LHCN-M2 (cell line): ENCODE results near the gene PHKA2.

DNA sequence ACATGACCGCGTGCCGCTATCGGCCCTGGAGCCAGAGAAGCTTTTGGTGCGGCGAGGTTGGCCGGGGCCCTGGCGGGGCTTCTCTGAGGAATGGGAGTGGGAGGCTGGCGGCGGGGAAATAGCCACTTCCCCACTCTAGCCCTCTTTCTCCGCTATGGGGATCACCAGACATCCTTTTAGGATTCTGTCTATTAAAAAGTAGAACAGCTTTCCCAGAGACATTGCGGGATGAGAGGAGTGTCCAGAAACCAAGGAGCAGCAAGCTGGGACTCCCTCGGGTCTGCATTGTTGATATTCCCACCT, 11.2 kb upstream of the CLTRN start:
- RAMPAGE, long total RNA = no peak

DNA sequence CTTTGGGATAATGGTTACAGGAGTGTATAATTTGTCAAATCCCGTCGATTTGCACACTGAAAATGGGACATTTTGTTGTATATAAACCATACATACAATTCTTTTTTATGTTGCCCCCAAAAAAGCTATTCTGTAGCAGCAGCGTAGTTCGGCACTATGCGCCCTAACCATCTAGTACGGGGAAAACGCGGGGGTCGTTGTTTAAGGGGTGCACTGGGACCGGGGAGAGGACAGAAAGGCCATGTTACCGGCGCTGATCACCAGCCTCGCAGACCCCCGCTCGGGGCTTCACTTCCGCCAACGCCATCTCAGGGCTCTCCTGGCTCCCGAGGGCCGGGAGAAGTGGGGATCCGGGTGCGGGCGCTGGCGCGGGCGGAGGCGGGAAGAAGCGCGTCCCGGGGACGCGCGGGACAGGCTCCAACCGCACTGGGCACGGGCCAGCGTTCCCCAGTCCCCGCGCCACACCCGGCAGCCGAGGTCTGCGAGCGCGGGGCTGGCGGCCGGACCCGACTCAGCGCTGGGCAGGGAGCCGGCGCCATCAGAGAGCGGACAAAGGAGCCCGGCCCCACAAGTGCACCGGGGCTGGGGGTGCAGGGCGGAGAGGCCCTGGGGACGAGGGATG, 697 bp downstream of the CTPS2 start:
- RAMPAGE, long total RNA = no peak

DNA sequence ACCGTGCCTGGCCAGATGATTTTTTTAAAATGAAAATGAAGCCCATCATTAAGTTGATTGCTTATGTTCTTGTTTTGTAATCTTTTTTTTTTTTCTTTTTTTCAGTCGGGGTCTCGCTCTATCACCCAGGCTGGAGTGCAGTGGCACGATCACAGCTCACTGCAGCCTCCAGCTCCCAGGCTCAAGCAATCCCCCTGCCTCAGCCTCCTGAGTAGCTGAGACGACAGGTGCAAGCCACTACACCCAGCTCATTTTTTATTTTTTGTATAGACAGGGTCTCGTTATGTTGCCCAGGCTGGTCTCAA, 3.3 kb upstream of the SYAP1 start:
- RAMPAGE, long total RNA = no peak

DNA sequence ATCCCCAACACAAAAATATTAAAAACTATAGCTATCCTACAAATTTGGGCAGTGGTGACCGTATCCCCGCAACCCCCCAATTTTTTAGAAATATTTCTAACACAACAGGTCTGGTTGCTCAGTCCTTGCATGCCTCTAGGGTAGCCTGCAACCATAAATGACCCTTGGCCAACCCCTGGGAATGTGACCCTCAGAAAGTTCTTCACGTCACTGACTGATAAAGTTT, 12.4 kb downstream of the RBBP7 start:
- RAMPAGE, long total RNA = no peak

DNA sequence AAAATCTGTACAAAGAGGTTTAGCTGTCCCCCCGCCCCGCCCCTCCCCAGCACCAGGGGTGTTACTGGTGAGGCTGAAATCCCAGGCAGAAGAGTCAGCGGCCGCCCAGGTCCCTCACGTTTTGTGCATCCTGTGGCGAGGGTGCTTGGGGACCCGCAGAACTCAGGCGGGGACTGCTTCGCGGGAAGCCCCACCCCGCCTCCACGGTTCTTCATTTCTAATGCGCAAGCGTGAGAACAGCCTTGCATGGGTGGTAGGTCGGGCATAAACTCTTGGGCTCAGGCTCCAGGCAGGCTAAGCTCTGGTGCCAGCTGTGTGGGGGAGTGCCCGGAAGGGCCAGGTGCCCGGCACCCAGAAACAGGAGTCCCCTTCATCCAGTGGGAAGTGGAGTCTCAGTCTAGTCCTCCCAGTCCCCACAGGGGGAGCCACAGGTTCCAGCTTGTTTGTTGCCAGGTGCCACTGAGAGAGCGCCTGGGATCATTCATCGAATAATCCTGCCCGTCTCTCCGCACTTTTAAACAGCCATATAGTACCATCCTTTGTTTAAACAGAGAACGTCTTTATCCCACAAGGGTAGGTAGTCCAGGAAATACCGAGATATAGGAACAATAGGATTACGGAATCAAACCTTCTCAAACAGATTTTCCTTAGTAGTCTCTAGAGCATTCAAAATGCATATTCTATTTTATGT, 12.6 kb upstream of the RBBP7 start:
- RAMPAGE, long total RNA = no peak

DNA sequence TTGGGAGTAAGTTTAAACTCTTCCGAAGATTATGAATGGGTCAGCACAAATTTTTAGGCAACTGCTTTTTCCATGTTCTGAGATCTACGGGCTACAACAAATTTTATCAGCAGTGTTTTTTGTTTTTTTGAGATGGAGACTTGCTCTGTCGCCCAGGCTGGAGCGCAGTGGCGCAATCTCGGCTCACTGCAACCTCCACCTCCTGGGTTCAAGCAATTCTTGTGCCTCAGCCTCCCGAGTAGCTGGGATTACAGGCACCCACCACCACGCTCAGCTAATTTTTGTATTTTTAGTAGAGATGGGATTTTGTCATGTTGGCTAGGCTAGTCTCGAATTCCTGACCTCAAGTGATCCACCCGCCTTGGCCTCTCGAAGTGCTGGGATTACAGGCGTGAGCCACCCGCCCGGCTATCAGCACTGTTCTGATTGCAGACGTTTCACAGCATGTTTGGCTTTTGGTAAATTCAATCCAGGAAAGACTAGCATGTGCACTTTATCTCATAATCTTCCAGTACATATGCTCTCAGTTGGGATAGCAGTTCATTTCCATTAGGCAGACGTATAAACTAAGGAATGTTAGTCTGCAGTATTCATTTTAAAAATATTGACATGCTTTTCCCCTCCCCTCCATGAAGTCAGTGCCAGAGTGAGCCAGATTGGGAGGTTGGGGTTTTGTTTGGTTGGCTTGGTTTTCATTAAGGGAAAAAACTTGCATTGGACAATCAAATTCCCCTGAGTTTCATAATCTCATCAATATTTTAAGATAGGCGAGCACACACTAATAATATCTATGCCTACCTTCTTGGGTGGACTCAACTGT, 202.9 kb downstream of the REPS2 start:
- RAMPAGE, long total RNA = no peak

GRCh38 chrX:17173311-17173529, 201.8 kb upstream of the NHS start:
- RAMPAGE, long total RNA = no peak

GRCh38 chrX:17347653-17348349, 27.2 kb upstream of the NHS start:
- RAMPAGE, long total RNA = no peak

DNA sequence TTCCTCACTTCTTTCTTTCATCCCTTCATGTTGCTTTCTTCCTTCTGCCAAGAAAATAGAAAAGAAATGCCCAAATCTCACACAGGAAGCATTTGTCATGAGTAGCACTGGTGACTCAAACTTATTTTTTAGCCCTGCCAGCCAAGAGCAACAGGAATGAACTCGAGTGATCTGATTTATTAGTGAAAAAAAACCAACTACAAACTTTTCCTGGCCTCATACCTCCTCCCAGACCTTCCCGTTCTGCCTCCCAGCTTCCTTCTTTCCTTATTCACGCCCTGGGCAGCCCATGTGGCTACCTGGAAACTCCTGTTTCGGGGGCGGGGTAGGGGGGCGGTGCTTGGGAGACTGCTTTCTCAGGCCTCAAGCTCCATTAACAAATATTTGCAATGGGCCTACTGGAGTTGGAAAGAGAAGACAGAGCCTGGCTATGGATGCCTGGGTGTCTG, 178.5 kb downstream of the NHS start:
- RAMPAGE, long total RNA = no peak

- RAMPAGE, long total RNA = no peak
Measured at GRCh38 chrX:17567180-17567957, 169.9 kb upstream of the SCML1 start.

DNA sequence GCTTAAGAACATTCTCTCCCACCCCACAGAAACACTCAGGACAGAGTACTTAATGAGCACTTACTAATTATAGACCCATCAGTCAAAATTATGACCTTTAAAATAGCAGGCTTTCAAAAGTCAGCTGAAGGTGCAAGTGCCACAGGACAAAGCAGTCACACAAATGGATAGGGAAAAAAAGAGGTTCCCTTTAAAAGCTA, 69.0 kb downstream of the BEND2 start:
- RAMPAGE, long total RNA = no peak

- RAMPAGE, long total RNA = no peak
Measured at GRCh38 chrX:18725214-18725743, 17.8 kb downstream of the PPEF1 start.

DNA sequence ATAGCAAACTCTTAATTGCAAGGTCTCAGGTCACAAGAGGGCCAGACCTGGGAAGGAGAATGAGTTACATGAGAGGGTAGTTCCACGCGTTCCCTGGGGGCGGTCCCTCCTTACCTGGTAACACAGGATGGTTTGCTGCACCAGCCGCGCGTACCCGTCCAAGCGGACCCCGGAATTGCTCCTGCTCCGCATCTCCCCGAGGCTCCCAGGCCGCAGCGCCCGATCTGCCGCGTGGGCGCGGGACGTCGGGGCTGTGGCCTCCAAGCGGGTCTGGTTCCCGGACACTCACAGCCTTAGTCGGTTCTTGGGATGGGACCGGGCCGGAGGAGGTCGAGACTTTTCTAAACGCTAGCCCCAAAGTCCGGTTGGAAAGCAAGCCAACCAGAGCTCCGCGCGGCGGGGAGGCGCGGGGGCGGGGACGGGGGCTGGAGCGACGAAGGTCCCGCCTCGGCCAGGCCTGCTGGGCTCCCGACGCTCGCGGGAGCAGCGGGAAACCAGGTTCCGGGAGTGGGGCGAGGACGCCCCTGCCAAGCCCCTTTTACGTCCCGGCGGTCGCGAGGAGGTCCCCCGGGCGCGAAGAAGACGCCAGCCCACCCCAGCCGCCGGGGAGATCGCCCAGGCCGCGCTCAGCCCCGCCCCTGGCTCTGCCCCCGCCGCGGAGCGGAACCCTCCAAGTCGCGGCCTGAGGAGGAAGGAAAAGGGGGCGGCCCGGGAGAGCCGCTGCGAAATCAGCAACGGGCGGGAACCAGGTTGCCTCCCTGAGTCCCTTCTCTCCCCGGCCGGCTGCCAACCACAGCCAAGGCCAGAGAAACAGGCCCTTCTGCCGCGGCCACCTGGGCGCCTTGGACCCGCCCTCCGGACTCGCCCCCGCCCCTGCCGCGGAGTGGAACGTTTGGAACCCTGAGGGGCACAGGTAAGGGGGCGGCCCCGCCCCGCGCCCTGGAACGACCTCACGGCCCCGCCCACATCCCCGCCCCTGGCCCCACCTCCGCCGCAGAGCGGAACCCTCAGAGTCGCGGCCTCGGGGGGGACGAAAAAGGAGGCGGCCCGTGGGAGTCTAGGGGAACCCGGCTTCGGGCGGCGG, at the start of gene PHKA2:
PHKA2 (minus strand) TSS at position 374 of the 1,084 bp plus-strand sequence.
- RAMPAGE, long total RNA = no peak

GRCh38 chrX:19142825-19143187, 20.5 kb upstream of the ADGRG2 start:
- RAMPAGE, long total RNA = no peak

- RAMPAGE, long total RNA = no peak
Measured at GRCh38 chrX:19566412-19567049, 51.2 kb upstream of the MAP3K15 start.

DNA sequence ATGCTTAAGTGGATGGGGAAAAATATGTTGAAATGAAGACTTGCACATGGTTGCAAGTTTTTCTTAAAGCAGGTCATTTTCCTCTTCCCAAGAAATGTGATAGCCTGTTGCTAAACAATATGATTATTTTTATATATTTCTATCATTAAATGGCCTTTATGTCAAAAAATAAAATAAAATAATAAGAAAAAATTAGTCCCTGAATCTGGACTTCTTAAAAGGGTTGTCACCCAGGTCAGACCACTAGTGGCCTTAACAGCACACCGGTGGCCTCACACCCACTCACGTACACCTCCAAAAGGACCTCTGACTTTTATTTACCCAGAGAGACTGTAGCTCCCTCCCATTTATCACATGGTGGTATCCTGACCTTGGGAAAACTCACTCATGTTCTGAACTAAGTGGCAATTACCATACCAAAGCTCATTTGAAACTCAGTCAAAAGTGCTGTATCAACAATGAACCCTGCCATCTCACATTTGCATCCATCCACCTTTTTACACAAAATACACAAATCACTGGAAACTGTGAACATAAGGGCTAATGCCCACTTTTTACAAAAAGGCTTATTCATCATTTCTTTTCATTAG, 53.1 kb upstream of the MAP3K15 start:
- RAMPAGE, long total RNA = no peak

GRCh38 chrX:19640875-19641226, 125.5 kb upstream of the MAP3K15 start:
- RAMPAGE, long total RNA = no peak

DNA sequence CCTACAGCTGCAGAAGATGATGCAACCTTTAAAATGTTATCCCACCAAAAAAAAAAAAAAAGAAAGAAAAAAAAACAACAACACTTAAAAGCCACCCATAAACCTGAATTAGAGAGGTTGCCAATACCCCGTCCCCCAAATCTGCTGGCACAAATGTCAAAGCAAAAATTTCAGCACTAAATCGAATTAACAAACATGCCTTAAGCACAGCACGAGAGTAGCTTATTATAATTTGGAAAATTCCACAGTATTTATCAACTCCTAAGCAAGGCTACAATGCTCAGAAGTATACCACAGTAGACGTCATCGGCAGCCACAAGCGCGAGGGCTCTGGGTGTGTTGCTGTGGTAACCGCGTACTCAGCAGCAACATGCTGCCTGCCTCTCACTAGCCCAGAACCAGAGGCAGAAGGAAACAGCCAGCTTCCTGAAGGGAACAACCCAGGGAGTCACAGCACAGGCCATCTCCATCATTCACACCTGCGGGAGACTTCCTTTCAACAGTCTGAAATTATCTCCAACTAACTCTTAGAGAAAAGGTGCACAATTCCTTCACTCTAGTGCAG, 167.6 kb upstream of the MAP3K15 start:
- RAMPAGE, long total RNA = no peak

- RAMPAGE, long total RNA = no peak
Measured at GRCh38 chrX:20320775-20321326, 54.1 kb upstream of the RPS6KA3 start.

GRCh38 chrX:21662696-21663180, 4.6 kb upstream of the KLHL34 start:
- RAMPAGE, long total RNA = no peak